Mesenchymal stem cell of Wharton's jelly (primary cell): ENCODE data around the gene RPS27L.

GRCh38 chr15:62495732-62496403, 105.5 kb downstream of the TLN2 start:
- CAGE, long polyA plus RNA: no peak

GRCh38 chr15:62567234-62567706, 176.9 kb downstream of the TLN2 start:
- CAGE, long polyA plus RNA: no peak

GRCh38 chr15:62608007-62608507, 217.7 kb downstream of the TLN2 start:
- CAGE, long polyA plus RNA: no peak

- CAGE, long polyA plus RNA: no peak
These were observed 256.8 kb downstream of the TLN2 start for GRCh38 chr15:62647009-62647635.

GRCh38 chr15:62755263-62755829, 287.2 kb upstream of the TPM1 start:
- CAGE, long polyA plus RNA: no peak

DNA sequence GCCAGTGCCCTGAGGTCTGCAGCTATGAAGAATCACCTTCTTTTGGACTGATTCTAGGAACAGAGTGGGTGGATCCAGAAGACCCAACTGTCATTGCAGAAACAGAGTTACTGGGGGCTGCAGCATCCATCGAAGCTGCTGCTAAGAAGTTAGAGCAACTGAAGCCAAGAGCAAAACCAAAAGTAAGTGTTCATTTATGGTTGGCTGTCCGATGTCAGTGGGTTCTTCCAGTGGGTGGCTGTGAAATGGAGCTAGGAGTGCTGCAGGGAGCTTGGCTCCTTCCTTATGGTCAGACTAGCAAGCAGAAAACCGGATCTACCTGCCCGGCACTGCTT, 222.2 kb upstream of the TPM1 start:
- CAGE, long polyA plus RNA: no peak

GRCh38 chr15:62835282-62835724, 207.2 kb upstream of the TPM1 start:
- CAGE, long polyA plus RNA: no peak

GRCh38 chr15:62853222-62853758, 189.3 kb upstream of the TPM1 start:
- CAGE, long polyA plus RNA: no peak

GRCh38 chr15:62887979-62888279, 154.6 kb upstream of the TPM1 start:
- CAGE, long polyA plus RNA: no peak

DNA sequence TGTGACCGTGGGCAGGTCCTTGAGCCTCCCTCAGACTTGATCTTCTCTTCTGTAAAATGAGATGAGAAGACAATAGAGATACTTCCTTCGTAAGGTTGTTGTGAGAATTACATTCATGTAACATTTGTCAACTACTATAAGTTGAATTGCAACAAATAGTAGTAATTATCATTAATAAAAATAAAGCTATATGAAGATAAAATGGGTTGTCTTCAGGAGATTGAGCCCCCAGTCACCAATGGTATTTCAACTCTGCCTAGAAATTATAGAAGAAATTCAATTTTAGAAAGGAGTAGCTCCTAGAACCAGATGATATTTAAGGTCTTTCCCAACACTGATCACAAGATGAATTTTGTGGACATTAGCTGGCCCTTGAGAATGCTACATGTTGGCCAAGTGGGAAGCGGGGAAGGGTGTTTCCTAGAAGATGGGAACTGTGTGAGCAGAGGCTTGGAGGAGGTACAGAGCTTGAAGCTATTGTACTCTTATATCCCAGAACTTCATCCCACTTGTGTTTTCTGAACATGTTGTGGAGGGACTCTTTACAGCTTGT, 152.9 kb upstream of the TPM1 start:
- CAGE, long polyA plus RNA: no peak

- CAGE, long polyA plus RNA: no peak
These were observed 146.7 kb upstream of the TPM1 start for GRCh38 chr15:62895675-62896505.

DNA sequence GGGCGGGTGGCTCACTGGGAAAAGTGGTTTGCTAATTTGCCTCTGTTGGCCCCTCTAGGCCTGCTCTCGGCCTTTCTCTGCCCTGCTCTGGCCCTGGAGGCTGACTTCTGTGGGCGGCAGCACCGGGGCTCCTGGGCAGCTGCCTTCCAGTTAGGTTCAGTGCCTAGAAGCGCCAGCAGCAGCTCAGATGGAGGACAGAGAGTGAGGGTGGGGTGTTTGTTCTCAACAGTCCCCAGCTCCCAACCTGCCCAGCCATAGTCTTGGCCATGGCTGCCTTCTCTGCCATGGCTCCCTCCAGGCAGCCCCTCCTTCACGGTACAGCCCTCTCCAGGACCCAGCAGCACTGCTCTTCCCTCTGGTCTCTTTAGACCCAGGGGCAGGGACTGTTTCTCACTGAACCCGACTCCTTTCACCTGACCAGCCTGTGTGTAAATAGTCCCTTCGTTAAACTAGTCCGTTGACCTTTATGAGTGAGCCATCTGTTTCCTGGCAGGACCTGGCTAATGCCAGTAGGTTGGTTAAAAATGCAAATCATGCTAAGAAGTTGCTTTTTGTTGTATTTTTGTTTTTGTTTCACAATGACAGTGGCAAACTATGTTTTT, 107.0 kb upstream of the TPM1 start:
- CAGE, long polyA plus RNA: no peak

DNA sequence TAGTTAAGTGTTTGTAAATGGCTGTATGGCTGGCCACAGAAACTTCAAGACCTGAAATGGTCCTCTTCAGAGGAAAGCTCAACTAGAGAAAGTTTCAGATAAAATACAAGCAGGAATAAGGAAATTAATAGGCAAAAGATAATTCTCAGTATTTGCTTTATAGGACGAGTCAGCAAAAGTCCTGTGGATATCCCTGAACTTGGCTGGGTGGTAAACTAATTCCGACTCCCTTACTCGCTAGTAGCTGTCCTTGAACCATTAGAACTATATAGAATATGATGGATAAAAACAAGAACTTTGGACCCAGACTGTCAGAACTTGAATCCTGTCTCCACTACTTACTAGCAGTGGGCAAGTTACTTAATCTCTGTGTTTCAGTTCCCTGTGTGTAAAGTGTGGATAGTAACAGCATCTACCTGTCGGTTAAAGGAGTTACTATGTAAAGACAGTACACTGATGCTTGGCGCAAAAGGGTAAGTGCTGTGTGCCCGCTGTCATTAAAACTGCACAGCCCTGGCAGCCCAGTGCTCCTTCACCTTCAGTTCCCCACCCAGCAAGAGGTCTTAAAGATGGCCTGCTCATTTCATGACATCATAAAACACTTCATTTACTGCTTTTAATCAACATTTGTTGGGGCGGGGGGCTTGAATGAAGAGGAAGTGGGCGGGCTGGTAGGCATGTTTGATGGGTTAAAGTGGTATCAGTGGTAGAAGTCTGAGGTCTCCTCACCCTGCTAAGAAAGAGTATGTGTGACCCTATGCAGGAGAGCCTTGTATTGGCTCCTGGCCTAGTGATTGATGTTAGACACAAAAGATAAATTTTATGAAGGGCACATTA, 7.3 kb downstream of the TPM1 start:
- CAGE, long polyA plus RNA: no peak

DNA sequence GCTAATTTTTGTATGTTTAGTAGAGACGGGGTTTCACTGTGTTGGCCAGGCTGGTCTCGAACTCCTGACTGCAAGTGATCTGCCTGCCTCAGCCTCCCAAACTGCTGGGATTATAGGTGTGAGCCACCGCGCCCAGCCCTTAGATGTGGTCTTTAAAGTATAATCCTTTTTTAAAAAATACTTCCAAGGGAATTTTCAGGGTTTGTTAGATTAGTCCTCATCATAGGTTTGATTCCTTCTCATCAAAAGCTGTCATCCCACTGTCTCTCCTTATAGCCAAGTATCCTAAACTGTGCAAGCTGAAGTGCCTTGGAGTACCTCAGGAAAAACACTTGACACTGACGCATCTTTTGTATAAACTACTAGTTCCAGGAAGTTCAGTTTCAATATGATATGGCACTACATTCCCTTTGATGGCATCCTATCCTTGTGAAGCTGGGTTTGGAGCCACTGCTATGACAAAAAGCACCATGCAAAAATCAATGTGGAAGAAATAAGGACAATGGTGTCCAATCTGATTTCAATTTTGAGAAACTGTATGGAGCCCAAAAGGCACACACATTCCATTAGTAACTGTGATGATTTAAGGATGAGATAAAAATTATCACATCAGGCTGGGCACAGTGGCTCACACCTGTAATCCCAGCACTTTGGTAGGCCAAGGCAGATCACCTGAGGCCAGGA, 5.7 kb downstream of the RPS27L start:
- CAGE, long polyA plus RNA: no peak

GRCh38 chr15:63156728-63157627, at the start of gene RPS27L:
RPS27L (minus strand) TSS chr15:63157477.
- CAGE, long polyA plus RNA: start-site peak on the minus strand at chr15:63157425-63157501, 2,043 and 1,098 reads in 2 replicates

DNA sequence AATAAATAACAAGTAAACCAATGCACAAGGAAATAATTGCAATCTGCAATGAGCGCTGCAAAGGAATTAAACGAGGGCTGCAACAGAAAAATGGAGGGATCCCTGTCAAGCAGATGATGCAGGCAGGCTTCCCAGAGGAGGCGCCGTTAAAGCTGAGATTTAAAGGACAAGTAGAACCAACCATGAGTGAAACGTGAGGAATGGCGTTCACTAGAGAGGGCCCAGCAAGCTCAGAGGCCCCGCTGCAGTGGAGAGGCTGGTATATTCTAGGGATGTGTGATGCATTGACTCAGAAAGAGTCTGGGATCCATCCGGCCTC, 28.6 kb downstream of the CA12 start:
- CAGE, long polyA plus RNA: no peak

DNA sequence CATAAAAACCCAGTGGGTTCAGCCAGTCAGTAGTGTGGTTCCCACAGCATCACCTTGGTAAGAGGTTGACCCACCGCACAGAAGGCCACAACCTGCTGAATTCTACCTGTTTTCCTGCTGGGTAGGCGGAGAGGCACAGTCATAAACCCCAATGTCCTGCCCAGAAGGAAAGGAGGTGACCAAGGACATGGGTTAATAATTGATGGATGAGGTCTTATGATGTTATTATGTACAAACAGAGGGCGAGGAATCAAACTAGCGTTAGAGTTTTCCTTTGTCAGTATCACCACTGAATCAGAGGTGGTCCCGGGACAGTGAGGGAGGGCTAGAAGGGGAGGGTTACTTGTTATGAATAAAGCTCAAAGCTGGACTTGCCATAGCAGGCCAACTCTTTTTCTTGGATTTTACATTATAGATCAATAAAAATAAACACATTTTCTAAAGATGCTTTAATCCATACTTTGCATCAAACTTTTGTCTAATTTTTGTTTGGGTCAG, 27.7 kb downstream of the CA12 start:
- CAGE, long polyA plus RNA: no peak

GRCh38 chr15:63375048-63375555, 6.5 kb downstream of the CA12 start:
- CAGE, long polyA plus RNA: no peak

DNA sequence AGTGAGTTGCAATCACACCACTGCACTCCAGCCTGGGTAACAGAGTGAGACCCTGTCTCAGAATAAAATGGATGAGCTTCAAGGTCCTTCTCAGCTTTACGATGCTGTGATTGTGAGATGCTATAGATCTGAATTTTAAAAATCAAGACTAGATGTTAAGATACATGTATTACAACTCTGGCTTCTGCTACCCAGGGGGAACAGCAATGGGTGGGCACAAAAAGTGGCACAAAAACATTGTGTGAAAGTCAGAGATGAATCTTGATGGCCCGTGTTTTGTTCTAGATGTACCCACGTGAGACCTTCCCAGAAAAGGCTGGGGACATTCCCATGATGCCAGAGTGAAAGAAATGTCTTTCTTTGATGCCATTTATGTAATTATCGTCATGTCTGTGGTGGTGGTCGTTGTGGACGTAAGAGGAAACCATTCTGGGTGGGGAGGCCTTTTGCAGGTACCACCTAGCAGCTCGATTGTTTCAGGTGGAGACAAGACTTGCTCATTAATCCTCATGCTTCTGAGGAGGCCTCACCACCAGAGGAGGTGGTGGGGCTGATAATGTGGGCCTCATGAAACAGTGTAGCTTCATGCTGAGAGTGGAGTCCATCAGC, 58.3 kb upstream of the USP3 start:
- CAGE, long polyA plus RNA: no peak

- CAGE, long polyA plus RNA: no peak
These were observed 17.2 kb upstream of the USP3 start for GRCh38 chr15:63487141-63487685.